Bronchial lymph node (tissue), 1 donor: ENCODE results near the genes APEX2, ALAS2 and USP51.

- PRO-cap = no peak
These were observed 36.6 kb downstream of the IQSEC2 start for GRCh38 chrX:53284437-53285125.

GRCh38 chrX:53414660-53415371 is 7.6 kb downstream of the SMC1A start:
- PRO-cap = no peak

DNA sequence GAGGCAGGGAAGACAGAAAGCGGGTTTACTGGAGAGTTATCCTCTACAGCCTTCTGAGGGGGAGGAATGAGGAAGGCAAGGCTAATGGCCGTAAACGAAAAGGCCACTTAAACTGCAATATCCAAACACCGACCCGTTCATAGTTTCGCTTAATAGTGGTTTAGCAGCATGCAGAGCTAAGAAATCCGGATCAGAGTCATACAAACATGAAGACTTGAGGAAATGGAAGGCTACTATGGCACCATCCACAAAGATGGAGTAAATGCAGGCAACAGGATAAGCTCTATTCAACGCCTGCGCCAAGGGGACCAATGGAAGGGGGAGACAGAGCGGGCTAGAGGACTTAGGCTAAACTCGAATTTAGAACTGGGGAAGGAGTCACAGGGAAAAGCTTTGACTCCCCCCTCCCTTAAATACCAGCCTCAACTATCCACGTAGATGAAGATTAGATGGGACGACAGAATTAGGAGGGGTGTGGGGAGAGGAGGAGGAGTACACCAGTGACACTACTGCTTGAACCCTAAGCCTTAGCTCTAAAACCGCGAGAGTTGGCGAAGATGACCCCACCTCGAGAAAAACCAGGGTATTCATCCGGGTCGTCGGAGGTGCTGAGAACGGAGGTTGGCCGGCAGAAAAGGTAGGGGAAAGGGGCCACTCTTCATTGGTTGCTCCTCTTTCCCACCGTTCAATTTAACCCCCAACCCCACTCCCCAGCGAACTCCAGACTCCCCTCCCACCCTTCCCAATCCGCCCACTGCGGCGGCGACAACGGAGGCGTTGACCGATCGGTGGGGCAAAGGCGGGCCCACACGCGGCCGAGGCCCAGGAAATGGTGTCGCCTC is 3.5 kb downstream of the HUWE1 start:
- PRO-cap = unidirectional peak, plus-strand start at position 611 of the sequence; unidirectional peak, plus-strand start at position 631 of the sequence; bidirectional peak, plus-strand start at position 780 of the sequence, minus-strand start at position 689 of the sequence

- PRO-cap = no peak
These were observed 106.4 kb downstream of the PHF8 start for GRCh38 chrX:53937441-53938629.

- PRO-cap = no peak
These were observed 48.9 kb upstream of the PHF8 start for GRCh38 chrX:54093153-54093512.

DNA sequence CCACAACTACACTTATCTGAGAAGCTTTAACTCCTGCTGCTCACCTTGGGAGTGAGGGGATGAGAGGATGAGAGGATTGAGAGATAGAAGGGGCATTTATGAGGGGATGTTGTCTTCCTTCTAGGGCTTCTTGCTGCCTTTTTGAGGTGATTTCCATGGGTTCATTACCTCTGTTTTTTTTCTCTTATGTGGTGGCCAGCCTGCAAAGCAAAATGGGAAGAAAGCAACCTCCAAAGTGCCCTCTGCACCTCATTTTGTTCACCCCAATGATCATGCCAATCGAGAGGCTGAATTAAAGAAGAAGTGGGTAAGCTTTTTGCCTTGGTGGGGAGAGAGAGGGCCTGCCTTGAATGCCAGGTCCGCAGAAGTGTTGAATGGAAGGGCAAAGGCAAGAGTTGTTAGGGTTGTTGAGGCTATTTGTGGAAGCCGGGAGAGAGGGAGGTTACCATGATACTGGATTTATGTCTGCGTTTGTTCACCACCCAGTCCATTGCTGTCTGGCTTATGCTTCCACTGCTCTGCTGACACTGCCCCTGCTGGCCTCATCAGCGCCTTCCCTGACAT is 10.0 kb downstream of the GNL3L start:
- PRO-cap = no peak

DNA sequence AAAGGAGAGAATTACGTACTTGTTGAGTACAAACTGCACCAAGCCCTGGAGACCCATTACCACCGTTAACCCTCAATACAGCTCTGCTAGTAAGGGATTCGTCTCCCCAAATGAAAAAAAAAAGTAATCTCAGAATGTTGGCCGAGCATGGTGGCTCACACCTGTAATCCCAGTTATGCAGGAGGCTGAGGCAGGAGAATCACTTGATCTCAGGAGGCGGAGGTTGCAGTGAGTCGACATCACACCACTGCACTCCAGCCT is 32.4 kb downstream of the GNL3L start:
- PRO-cap = no peak

- PRO-cap = bidirectional peak, plus-strand start at chrX:54809106, minus-strand start at chrX:54808852
These were observed 1.5 kb downstream of the MAGED2 start for GRCh38 chrX:54809007-54809481.

DNA sequence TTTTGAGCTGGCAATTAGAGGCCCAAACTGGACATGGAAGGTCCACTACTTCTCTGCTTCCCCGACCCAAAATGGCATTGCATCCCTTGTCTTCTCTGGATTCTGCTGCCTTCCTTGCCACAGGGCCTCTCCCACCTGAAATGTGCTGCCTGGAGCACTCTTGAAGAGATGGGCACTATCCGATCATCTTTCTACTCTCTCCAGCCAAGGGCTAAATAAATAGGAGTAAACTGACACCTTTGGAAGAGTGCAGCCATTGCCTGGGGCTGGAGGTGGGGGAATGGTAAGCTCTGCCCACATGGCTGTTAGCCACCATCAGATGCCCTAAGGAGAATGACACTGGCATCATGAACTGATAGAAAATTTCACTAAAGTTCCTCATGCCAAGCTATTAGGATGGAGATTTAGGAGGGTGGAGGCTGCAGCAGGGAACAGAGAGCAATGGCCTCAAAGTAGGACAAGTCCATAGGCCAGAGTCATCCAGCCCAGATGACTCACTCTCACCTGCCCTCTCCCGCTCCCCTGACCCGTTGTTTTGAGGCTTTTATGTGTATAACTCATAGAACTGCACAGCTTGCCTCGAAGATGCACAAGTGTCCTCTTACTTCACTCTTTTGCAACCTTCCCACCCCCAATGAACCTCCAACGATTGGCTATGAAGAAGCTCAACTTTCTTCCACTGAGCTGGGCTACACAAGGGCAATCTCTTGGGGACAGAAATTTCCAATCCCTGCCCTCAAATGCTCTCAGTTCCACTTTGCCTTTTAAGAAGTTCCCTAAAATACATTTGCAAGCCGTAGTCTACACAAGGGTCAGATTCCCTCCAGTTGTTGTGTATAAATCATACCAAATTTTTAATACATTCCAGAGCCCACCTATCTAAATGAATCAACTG is 872 bp upstream of the PFKFB1 start:
- PRO-cap = no peak

DNA sequence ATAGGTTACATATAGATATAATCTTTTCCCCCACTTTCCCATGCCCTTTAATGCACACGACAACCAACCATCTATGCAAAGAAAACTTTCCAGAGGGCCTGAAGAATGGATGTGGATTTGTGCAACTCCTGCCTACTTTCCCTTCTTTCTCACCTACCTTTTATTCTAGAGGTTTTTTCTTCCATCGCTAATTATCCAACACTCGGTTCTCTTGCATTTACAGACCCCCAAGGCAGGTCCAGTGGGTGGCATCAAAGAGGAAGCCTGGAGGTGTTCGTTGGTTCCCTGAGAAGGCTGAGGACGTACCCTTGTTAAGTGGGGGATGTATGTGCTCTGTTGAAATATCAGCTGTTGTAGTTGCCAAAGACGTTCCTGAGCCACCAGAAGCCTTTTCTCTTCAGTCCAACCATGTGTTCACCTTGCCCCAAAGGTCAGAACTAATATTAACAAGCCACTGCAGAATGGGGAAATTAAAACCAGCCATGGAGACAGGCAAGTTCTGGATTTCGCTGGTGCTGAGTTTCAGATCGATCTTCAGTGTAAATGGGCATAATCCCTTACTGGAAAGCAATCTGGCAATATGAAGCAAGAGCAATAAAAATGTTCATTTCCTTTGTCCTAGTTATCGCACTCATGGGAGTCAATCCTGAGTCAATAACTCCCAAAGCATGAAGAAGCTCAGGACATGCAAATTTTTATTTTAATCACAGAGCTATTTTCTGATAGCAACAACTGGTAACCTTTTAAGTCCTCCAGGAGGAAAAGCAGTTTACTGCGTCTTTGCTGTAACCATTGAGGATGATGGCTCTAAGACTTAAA is 1.7 kb upstream of the APEX2 start:
- PRO-cap = no peak

DNA sequence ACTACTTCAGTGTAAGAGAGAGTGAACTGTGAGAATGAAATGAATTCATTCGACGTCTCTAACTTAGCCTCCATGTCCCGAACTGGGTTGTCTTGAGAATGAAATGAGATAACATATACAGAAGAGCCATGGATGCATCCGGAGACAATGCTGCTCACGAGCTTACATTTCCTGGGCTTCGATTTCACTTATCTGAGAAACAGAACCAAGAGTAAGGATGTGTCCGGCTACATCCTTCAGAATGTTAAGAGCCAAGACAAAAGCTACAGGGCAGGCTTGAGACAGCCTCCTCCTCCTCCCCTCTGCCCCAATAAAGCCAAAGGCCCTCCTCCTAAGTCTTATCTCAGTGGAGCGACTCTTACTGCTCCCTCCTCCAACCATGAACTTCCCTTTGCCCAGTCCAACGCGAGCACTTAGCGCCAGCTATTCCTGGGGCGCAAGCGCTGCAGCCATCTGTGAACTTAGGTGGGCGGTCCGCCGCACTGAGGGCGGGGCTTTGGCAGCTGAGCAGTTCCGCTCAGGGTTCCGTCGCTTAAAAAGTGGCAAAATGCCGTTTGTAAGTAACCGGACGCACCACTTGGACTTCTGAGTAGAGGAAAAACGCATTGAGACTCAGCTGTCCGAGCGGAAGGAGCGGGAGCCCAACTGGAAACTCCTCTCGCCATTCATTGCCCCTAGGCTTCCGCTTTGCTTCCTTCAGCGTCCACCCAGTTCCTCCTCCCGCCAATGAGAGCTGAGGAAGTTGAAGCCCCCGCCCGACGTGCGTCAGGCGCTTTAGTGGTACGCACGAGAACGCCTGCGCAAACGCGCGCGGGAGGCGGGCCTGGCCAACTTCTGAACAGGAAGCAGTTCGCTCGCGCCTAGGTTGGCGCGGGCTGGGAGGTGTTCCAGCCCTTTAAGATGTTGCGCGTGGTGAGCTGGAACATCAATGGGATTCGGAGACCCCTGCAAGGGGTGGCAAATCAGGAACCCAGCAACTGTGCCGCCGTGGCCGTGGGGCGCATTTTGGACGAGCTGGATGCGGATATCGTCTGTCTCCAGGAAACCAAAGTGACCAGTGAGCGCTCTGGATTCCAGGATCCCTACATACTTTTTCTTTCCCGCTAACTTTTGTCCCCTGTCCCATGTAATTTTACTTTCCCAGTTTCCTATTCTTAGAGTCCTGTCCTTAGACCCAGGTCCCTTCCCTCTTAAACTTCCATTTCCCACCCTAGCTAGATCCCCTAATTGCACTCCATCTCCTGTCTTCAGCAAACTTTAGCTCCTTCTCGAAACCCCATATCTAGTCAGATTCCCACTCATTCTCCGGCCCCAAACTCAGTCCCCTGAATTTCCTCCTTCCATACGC is at the start of gene APEX2:
Gene APEX2 (plus strand): TSS at position 841 of the 1,348 bp plus-strand sequence.
- PRO-cap = bidirectional peak, plus-strand start at position 482 of the sequence, minus-strand start at position 388 of the sequence; bidirectional peak, plus-strand start at position 803 of the sequence, minus-strand start at position 728 of the sequence

DNA sequence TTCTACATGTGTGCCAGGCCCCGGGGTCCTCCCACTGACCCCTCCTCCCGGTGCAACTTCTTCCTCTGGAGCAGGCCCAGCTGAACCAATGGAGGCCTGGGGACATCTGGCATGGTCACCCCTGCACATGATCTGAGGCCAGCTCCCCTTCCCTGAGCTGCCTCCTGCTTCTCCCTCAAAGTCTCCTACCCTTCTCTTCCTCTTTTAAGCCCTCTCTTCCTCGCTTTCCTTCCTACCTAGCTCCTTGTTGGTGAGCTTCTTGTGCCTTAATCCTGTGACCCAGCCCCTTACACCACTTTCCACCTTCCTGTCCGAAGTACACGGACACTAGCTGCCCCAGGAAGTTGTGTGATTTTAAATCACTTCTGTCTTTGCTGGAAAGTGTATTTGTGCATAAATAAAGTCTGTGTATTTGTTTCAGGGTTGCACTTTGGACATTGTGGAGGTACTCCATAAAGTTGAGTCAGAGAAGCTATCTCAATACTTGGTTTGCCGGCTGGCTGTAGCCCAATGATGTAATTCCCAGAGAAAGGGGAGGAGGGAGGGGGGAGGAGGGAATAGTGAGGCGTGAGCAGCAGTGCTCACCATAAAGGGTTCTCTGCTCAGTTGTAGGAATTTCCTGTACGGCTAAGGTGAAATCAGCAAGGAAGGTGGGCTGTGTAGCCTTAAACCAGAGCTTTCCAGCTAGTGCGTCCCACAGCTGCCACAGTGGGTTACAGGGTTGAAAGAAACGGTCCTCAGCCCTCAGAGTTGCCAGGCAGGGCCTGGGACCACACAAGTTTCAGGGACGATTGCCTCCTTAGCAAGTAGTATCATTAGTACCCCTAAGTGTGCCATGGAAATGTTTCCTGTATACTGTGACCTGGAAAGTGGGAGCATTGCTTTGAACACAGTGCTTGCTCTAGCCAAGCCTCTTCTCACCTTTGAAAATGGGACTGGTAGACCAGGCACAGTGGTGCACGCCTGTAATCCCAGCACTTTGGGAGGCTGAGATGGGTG is 7.5 kb downstream of the APEX2 start:
- PRO-cap = no peak

DNA sequence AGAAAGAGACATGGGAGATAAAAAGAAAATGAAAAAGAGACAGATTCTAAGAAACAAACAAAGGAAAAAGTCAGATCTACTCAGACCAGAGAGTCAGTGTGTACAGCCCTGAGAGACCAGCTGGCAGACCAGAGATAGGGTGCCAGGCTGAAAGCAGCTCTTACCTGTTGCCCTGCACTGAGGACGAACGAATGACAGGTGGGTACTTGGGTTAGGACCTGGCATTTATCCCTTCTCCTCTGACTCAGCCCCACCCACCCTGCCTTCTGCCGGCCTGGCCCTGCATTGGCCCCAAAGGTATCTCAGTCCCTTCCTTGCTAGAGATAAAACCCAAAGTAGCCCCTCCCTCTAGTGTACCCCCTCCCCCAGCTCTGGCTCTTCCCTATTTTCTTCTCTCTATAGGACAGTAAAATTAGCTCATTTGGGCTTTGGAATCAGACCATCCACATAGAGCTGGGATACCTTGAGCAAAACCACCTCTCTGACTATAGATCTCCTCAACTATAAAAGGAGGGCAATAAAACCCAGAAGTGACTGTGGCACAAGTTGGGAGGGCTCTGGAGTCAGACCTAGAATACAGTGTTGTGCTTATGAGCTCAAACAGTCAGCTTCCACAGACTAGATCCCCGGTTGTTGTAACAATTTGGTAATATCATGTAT is at the start of gene ALAS2:
Gene ALAS2 (minus strand): TSS at position 200 of the 660 bp plus-strand sequence.
- PRO-cap = no peak

DNA sequence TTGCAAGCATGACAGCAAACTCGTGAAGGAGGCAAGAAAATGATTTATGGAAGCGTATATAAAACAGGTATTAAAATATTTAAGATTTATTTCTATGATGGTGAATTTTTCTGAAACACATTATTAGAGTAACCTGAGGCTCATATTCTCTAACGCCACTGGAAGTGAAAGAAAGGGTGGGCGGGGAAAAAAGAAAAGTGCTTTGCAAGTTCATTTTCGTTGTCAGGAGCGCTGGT is 256 bp upstream of the PAGE2 start:
- PRO-cap = no peak

- PRO-cap = unidirectional peak, plus-strand start at chrX:55327319
These were observed 62.5 kb upstream of the PAGE3 start for GRCh38 chrX:55327124-55327621.

- PRO-cap = bidirectional peak, plus-strand start at chrX:55489863, minus-strand start at chrX:55489848
These were observed at the start of gene USP51 for GRCh38 chrX:55489670-55490352. TSS of gene USP51 (minus strand) at chrX:55489848.

- PRO-cap = no peak
These were observed 29.0 kb upstream of the RRAGB start for GRCh38 chrX:55688439-55689030.

GRCh38 chrX:62878759-62879302 is 472.3 kb downstream of the SPIN4 start:
- PRO-cap = no peak

- PRO-cap = no peak
These were observed 37.7 kb downstream of the ARHGEF9 start for GRCh38 chrX:63747212-63747846.

DNA sequence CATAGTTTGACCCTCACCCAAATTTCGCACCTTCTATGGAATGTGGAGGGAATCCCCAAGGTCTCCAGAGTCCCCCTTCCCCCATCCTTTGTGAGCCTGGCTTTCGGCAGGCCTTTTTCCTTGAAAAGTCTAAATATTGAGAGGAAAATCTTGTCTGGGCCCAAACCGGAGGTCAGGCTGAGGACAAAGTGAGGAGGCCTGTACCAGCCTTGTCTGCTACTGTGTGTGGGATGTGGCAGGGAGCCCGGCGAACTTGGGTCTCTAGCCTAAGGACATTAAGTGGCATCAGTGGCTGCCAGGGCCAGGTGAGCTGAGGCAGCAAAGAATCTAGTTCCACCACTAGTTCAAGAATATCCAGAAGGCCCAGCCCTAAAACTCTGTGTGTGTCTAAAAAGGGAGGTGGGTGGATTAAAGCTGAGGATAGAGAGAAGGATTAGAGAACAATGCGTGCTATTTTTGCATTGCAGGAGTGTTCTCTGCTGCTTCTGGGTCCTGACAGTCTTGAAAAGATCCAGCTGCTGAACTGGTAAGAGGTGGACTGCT is 1.1 kb upstream of the AMER1 start:
- PRO-cap = no peak